Hair follicle dermal papilla cell (primary cell): ENCODE data around the genes MYH10 and MFSD6L.

GRCh38 chr17:8512101-8512696, 76.5 kb downstream of the NDEL1 start:
- CAGE, long polyA plus RNA, result no peak

DNA sequence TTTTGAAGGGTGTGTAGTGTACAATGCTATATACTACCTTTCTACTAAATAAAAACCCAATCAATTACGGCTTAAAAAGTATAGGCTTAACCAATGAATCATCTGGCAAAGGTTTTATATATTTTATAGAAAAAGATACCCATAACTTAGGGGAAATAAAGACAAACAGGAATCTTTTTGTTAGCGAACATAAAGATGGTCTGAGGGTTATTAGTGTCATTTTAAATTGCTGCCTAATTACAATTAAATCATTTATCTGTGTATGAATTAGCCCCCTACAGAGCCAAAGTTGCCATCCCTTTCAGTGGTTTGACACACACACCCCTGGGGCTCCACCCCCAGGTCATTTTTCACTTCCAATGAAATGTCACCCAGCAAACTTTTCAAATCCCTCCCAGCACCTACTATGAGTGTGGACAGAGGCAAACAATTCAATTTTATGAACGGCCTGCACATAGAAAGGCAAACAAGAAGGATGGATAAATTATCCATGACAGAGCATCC, 2.5 kb downstream of the MYH10 start:
- CAGE, long polyA plus RNA, result no peak

GRCh38 chr17:8630519-8631708, at the start of gene MYH10:
MYH10 (minus strand) TSS chr17:8630725.
- CAGE, long polyA plus RNA, result no peak

- CAGE, long polyA plus RNA, result no peak
Measured at GRCh38 chr17:8670510-8671000, 40.0 kb upstream of the MYH10 start.

- CAGE, long polyA plus RNA, result no peak
Measured at GRCh38 chr17:8798737-8799931, at the start of gene MFSD6L. MFSD6L (minus strand) TSS chr17:8799365.

DNA sequence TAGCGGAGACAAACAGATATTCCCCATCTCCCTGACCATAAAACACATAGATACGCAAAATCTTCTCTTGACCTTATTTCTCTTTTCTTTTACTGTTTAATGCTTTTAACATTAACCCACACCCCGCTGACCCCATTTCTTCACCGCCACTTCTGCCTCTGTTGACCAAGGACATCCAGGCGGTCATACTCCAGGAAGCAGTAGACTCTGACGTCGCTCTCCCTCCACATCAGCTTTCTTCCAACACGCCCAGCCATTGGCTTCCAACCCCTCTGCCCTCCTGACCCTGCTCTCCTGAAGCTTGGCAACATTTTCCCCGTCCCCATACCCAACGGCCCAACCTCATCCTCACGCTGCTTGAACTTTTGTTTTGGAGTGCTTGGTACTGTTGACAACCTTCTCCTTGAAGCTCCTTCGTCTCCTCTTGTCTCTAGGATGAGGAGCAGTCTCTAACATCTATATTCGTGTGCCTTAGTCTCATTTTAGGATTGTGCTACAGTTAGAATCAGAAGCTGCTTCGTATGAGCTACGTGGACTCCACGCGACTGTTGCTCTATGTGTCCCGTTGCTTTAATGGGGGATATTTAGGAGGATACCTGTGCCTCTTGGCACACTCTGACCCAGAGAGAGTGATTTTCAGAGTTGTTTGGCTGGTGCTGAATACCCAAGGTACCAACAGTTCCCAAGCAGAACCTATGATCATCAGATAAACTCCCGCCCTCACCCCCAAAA, 27.9 kb upstream of the PIK3R6 start:
- CAGE, long polyA plus RNA, result no peak

- CAGE, long polyA plus RNA, result no peak
Measured at GRCh38 chr17:9002778-9003446, 18.4 kb upstream of the NTN1 start.

GRCh38 chr17:9095363-9095585, 74.0 kb downstream of the NTN1 start:
- CAGE, long polyA plus RNA, result no peak

GRCh38 chr17:9228283-9228872, 207.1 kb downstream of the NTN1 start:
- CAGE, long polyA plus RNA, result no peak

DNA sequence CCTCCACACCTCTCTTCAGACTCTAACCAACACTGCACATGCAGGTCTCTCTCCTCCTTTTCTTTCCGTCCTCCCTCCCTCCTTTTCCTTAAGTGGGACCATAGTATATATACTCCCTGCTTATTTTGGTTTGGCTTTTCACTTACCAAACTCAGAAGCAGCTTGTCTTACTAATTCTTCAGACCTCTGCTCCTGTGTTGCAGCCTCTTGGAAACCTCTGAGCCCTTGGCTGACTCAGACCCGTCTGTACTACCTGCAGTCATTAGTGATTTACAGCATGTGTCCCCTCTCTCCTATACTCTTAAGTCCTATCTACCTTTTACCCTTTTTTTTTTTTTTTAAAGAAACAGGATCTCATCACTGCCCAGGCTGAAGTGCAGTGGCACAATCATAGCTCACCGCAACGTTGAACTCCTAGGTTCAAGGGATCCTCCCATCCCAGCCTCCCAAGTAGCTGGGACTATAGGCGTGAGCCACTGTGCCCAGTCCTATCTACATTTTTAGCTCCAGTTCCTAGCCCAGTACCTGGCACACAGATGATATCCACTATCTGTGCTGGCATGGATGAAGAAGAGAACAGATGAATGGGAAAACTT, 206.9 kb downstream of the STX8 start:
- CAGE, long polyA plus RNA, result no peak

DNA sequence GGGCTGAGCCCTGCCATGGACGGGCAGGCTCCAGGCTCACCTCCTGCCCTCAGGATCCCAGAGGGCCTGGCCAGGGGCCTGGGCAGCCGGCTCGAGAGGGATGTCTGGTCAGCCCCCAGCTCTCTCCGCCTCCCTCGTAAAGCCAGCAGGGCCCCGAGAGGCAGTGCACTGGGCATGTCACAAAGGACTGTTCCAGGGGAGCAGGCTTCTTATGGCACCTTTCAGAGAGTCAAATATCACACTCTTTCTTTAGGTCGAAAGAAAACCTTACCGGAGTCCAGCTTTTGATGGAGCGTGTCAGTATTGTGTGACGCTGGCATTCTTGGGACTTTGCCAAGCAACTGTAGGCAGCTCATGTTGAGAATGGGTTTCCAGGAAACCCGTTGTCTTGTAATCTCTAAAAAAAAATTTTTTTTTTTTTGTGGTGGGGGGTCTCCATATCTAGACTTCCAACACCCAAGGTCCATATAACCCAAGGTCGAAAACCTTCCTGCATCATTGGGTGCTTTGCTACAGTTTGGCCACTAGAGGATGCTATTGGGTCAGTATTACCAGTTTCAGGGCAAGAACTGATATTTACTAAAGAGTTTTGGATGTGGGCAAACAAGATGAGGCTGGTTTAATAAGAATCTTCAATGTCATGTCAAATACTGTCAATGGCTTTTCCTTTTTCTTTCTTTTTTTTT, 62.5 kb downstream of the DHRS7C start:
- CAGE, long polyA plus RNA, result no peak

GRCh38 chr17:9926392-9926933, 21.4 kb upstream of the RCVRN start:
- CAGE, long polyA plus RNA, result no peak

DNA sequence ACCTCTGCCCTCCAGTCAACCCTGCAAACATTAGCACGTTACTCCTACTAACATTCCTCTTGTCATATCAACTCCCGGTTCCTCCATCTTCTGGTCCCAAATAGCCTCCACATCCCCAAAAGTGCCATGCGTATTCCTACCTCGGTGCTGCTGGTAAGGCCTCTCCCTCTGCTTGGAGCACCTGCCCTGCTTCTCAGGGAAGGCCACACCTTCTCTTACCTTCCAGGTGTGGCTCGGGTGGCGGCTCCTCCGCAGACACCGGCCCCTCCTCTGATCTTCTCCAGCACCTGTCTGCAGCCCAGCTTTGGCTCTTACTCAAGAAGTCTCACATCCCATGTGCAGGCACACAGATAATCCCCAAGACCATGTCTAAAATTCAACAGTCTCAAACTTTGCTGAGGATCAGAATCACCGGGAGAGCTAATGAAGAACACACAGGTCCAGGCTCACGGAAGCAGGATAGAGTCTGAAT, 92.3 kb downstream of the GAS7 start:
- CAGE, long polyA plus RNA, result no peak

- CAGE, long polyA plus RNA, result no peak
Measured at GRCh38 chr17:10135953-10136735, 62.3 kb downstream of the GAS7 start.

DNA sequence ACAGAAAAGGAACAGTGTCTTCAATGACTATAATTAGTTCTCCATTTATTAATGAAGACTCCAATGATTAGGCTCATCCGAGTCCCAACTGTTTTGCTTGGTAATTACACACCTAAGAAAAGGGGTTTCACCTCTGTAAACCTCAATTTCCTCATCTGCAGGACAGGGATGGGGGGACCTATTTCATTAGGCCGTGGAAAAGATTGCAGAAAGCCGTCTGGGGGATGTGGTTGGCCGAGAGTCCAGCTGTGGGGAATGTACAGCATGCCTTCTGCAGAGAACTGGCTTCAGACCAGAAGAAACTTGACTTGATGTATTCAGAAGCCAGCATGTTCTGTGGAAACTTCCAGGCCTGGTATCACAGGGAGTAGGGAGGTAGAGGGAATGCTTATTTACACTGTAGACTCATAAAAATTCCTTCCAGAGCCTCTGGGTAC, 11.6 kb upstream of the GAS7 start:
- CAGE, long polyA plus RNA, result no peak

DNA sequence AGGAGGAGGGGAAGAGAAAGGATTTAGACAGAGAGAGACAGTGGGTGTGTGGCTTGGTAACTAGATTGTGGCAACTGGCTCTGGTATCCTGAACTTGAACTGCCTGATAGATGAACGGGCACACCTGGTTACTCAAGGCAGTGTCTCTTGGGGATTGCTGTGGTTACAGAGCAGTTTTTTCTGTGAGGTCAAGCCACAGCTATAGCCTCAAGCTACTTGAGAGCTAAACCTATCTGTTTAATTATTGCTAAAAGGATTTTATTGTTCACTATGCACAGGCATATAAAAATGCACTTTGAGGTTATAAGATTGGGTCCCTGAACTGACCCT, 29.8 kb upstream of the MYH2 start:
- CAGE, long polyA plus RNA, result no peak

GRCh38 chr17:10605237-10605698, 51.8 kb downstream of the MYH3 start:
- CAGE, long polyA plus RNA, result no peak

DNA sequence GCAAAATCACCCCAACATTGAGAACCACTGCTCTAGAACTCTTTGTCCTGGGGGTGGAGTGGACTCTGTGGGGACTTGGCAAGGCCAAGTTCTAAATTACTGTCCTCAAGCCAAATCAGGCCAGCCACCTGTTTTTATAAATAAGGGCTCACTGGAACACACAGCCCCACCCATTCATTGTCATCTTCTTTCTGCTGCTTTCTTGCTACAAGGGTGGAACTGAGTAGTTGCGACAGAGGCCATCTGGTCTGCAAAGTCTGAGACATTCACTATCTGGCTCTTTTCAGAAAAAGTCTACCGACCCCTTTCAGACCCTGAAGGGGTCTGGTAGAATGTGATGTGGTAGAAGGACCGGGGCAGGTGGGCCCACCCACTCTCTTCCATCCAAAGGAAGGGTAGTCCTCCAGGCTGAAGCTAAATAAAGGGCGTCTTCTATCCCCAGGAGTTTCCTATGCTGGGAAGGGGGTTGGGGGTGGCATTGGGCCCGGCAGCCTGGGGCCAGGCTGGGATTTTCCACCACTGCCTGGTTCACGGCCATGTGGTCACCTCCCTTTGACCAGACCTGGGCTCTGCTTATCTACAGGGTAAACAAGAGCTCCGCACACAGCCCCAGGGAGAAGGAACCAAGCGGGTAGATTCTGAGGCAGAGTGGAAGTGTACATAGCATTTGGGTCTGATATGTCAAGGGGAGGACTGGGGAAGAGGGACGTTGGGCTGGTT, 27.0 kb upstream of the TMEM220 start:
- CAGE, long polyA plus RNA, result no peak

DNA sequence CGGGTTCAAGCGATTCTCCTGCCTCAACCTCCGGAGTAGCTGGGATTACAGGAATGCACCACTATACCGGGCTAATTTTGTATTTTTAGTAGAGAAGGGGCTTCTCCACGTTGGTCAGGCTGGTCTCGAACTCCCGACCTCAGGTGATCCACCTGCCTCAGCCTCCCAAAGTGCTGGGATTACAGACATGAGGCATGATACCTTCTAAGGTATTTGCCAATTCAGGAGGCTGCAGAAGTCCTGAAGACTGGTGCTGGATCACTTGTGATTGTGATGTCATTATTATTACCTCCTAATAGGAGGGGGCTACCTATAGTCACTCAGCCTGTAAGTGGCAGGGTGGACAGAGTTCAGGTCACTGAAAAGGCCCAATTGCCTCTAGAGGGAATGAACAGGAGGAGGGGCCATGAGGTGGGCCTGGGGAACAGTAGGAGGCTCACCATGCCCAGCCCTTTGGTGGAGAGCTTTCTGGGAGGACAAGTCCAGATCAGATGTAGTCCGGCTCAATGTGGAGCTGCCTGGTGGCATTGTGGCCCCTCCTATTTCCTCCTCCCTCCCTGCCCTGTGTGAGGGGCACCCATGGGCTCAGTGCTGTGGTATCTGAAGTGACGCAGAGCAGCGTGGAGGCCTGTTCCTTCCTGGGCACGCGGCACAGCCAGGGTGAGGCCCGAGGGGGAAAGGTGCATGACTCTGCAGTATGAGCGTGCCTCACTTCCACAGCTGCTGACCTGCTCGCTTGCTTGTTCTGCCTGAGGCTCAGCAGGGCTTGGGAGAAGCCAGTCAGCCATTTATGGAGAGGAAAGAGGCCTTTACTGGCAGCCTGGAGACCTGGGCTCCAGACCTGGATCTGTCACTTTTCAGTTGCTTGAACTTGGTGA, 12.0 kb downstream of the TMEM238L start:
- CAGE, long polyA plus RNA, result no peak

DNA sequence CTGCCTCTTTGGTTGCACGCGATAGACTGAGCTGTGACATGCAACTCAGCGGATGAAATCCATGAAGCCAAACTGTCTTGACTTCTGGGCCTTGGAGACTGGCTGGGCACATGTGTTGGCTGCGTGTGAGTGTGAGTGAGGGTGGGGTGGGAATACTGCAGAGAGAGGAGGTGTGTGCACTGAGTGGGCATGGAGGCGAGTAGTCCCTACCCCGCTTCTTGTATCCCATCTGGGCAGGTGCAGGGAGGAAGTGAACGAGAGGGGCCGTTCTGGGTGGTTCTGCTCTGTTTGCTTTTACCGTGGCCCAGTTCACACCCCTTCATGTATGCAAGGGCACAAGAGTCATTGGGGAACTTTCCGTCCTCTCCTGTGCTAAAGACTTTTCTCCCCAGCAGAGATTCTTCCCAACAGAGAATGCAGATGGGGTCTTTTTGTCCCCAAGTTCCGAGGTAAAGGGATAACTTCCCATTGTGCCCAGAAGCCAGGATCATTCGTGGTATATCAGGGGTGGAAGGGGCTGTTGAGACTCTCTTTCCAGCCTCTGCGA, 970 bp downstream of the TMEM238L start:
- CAGE, long polyA plus RNA, result no peak